Glomerular endothelial cell (primary cell): Measurements from ENCODE around the gene MN1.

GRCh38 chr22:27247555-27248141 lies 553.9 kb downstream of the MN1 start:
- RAMPAGE, long total RNA = no peak

DNA sequence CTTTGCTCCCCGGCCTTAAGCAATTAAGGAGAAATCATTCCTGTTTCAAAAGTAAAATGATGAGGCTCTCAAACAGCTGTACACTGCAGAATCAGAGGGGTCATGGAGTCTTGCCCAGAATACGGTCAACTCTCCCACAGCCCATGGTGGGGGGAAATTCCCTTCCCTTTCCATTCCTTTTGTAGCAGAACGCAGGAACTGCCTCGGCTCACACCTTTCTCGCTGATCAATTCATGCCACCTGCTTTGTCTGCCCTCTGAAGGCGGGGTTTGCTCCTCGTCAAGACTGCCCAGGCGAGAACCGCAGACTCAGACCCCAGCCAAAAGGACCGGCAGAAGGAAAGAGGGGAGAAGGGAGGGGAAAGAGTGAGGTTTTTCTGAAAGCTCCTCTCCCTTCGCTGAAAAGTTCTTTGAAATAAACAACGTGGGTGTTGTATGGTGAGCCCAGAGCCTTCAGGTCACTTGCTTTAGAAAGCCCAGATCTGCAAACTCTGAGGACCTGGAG lies 52.7 kb downstream of the MN1 start:
- RAMPAGE, long total RNA = no peak

DNA sequence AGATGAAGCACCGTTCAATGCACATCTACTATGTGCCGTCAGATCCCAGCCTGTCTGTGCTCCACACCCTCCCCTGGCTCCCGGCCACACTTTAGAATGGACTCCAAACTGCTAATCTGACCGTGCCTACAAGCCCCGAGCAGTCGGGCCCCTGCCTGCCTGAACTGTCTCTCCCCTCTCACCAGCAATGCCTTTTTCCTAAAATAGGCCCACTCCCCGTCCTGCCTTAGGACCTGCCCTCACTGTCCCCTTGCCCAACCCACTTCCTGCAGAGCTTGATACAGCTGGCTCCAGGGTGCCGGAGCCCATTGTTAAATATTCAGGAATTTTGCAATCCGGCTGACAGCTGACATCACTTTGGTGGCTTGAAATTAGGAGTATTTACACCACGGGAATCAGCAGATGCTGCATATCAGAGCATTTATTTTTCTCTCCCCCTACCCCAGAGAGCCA lies 21.4 kb downstream of the MN1 start:
- RAMPAGE, long total RNA = no peak

DNA sequence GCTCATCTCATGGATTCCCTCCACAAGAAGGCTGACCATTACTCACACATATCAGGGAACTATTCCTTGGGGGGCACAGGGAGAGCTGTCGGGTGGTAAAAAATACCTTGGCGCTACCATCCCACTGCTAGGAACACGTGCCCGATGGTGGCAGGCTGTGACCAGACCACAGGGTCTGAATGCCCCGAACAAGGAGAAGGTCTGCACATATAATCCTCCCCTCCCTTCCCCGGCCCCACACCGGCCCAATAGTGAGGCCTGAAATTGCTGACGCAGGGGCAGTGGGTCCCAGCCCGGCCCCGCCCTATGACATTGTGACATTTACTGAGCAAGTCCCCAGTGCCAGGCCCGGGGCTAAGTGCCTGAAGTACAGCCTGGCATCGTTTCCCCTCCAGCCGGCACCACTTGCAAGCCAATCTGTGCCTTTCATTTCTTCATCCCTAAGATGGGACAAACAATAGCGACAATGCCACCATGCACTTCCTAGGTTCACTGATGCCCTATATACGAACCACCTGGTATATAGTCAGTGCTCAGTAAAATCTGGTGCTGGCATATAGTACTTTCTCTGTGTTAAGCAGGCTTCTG lies 19.4 kb downstream of the MN1 start:
- RAMPAGE, long total RNA = no peak

DNA sequence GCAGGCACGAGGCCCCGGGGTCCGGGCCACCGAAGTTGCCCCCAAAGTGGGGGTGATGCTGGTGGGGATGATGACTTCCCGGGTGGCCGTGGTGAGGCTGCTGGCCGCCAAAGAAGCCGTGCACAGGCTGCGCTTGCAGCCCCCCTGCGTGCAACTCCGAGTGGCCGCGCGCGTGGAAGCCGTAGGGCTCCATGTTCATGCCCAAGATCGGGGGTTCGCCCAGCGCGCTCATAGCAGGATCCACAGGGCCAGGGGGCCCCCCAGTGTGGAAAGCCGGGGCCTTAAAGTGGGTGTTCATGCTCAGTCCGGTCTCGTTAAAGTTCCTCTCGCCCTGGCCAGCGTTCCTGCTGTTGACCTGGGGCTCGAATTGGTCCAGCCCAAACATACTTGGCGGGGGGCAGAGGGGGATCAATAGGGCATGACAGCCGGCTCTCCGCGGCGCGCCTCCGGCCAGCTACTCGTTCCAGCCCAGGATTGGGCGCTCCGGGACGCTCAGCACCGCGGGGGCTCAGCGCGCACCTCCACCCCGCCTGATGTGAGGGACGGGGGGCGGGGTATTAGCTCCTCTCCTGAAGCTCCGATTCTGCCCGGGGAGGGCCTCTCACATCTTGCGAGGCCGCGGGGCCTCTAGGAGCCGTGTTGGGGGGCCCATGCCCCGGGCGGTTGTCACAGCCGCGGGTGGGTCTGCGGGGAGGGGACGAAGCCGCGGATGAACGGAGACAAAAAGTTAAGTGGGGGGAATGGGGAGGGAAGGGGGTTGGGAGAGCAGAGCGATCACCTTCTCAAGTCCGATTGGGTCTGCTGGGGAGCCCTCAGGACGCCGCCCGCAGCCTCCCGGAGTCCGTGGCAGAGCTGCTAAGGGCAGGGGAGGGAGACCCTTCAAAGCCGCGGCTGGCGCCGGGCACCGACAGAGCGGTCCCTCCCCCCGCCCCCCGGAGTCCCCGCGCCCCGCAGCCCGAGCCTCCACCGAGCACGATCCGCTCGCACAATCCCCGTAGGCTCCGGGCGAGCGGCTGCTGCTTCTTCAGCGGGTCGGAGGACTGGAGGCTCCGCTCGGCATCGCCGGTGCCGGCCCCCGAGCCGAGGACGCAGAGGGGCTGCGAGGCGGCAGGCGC lies 1.0 kb downstream of the MN1 start:
- RAMPAGE, long total RNA = no peak

DNA sequence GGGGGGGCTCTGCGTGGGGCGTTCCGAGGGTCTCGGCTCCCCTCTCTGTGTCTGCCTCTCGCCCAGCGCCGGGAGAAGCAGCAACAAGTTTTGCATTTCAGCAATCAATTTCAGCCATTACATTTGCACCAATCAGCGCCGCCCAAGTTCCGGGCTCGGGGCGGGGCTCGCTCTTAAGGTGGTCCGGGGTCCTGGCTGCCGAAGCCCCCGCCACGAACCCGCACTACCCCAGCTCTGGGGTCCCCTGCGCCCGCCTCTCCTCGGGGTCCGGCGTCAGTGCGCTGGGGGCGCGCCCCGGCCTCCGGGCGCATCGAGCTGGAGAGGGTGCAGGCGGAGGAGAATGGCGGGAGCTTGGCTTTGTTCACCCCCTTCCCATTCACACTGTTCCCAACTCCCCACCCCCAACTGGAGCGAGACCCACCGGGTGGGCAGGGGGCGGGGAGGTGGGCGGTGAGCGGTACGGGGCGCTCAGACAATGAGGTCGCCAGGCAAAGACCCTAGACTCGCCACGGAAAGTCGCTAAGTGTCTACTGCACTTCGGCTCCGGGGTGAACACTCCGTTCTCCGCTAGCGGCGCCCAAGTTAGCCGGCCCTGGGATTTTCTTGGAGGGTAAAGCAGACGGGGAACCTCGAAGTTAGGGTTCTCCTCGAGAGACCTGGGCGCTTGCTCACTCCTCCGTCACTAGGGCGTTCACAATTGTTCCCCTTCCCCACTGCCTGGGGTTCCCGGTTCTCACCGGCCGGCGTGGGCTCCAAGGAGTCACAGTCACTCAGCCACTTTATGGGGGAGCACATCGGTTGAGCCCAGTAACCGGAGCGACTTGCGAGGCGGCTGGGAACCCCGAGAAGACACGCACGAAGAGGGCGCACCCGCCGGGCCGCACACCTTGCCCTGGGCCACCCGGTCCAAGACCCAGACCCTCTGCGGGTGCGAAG lies at the start of gene MN1:
Gene MN1, minus strand, starts transcription at position 85 of the 936 bp plus-strand sequence.
- RAMPAGE, long total RNA = no peak

DNA sequence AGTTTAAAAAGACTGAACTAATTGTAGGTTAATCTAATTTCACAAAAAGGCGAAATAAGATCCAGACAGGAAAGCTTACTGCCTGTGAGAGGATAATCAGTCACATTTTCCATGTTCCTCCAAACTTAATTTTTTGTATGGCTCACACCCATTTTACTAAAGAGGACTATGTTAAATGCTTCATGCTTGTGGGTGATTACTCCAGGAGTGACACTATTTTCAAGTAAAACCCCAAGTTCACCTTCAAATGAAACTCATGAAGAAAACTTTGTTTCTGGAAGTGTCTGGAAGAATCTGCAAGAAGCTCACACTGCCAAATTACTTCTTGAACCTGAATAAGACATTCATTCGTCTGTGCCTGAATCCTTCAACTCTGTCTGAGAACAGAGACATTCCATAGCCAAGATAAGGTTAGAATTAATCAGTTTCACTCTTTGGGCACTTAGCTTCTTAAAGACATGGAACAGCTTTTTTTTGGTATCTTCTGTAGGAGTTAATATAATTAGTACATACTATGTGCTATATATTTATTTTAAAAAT lies 51.6 kb downstream of the PITPNB start:
- RAMPAGE, long total RNA = no peak

DNA sequence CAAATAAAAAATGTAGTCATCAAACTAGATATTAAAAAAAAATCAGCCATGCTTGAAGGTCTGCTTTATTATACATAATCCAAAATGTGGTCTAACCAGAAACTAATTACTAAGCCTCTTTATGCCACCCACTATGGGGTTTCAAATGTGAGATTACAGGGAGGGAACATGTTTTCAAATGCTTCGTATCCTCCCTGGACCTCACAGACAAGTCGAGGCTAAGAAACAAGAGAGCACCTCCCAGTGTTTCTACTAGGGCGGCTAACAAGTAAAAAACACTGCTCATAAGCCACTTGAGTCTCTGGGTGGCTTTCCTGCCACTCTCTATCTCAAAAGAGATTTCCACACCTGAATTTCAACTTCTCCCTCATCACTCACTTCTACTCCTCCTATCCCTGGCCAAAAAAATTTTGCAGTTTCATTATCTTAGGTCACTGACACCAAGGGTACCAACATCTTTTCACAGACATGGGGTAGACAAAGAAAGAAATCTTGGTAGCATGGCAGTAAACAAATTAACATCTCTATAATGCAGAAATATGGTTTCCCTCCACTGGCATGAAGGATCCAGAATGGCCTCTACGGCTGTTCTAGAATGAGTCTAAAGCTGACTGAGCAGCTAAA lies 51.0 kb downstream of the PITPNB start:
- RAMPAGE, long total RNA = no peak

- RAMPAGE, long total RNA = no peak
These were observed 334.3 kb downstream of the TTC28 start for GRCh38 chr22:28345240-28345801.

- RAMPAGE, long total RNA = no peak
These were observed 173.8 kb downstream of the TTC28 start for GRCh38 chr22:28505606-28506460.

DNA sequence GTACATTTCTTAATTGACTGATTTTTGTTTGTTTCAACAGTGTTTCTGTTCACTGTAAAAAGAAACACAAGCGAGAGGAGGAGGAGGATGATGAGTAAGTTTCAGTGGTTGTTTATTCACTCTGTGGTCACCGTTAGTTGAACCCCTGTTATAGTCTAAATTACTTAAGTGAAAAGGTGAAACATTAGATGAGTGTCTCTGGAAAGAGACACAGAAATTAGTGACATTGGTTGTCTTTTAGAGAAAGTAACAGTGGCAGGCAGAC lies 1.1 kb downstream of the CCDC117 start:
- RAMPAGE, long total RNA = no peak

GRCh38 chr22:28818342-28819243 lies 46.1 kb downstream of the CCDC117 start:
- RAMPAGE, long total RNA = no peak

GRCh38 chr22:28822772-28823575 lies 50.5 kb downstream of the CCDC117 start:
- RAMPAGE, long total RNA = no peak

- RAMPAGE, long total RNA = no peak
These were observed 1.8 kb downstream of the ZNRF3 start for GRCh38 chr22:28885097-28885665.

GRCh38 chr22:29004573-29005510 lies 56.8 kb downstream of the C22orf31 start:
- RAMPAGE, long total RNA = no peak

DNA sequence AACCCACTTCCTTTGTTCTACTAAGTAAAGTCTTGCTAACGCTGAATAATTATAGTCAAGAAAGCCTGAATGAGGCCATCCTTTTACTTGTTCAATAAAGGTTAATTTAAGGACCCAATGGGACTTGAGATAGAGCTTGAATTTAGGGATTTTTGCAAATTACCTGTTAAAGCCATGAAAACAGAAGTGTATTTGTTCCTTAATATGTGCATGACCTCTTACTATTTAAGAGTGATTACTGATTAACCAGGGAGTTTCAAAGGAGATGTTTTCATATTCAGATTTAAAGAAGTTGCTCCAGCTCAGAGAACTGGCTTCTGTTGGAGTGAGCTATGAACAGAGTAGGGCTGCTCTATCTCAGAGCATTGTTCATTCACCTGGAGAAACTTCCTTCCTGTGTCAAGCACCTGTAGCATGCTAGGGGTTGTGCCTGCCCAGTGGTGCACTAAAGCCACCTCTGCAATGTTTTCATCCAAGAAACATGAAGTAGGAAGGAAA lies 45.2 kb downstream of the C22orf31 start:
- RAMPAGE, long total RNA = no peak

GRCh38 chr22:29109825-29110685 lies 37.2 kb downstream of the KREMEN1 start:
- RAMPAGE, long total RNA = no peak

- RAMPAGE, long total RNA = no peak
These were observed 55.9 kb upstream of the EMID1 start for GRCh38 chr22:29149678-29150257.

DNA sequence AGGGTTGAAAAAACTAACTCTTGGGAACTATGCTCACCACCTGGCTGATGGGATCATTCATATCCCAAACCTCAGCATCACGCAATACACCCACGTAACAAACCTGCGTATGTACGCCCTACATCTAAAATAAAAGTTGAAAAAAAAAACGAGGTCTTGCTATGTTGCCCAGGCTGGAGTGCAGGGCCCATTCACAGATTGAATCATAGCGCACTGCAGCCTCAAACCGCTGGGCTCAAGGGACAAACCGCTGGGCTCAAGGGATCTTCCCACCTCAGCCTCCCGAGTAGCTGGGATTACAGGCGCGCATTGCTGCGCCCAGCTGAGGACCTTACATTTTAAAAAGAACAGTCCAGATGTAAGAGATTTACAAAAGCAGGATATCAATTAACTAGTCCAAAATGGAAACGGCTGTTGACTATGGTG lies 41.9 kb upstream of the EMID1 start:
- RAMPAGE, long total RNA = no peak

DNA sequence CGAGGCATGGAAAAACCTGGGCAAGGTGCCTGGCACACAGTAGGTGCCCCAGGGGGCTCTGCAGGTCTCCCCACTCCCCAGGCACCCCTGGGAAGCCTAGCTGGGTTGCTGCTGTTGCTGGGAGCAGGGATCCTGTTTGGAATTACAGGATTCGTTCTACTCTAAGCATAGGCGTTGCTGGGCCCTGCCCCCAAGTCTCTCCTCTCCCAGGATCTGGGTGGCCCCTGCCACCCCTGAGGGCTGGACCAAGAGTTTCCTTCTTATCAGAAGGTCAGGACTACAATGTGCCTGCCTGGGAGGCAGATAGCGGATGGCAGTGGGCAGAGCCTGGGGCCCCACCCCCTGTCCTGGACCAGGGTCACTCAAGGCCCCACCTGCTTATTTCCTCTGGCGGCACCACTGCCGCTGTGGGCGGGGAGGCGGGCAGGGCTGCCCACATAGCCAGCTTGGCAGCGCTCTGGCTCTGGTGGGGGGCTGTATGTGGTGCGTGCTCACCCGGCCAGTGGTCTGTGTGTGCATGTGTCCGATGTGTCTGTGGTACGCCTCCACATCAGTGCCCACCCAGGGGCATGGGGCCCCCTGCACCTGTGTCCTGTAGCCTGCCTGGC lies 2.8 kb downstream of the GAS2L1 start:
- RAMPAGE, long total RNA = no peak